ENCODE results near the genes FEN1 and FADS1.

GRCh38 chr11:61586733-61587299 lies 5.9 kb upstream of the SYT7 start:
- PRO-cap, 5 experiments: no peak in any of the 5 experiments
- RAMPAGE, long total RNA, 2 experiments: no peak in any of the 2 experiments
- RRBS: no CpG with 5 or more reads among the region's 9 CpGs

GRCh38 chr11:61614738-61615264 lies 33.9 kb upstream of the SYT7 start:
- PRO-cap, 5 experiments: no peak in any of the 5 experiments
- RAMPAGE, long total RNA, 2 experiments: no peak in any of the 2 experiments
- RRBS: no CpG with 5 or more reads among the region's 6 CpGs

GRCh38 chr11:61696508-61696976 lies 16.4 kb downstream of the DAGLA start:
- PRO-cap, 5 experiments: no peak in any of the 5 experiments
- RAMPAGE, long total RNA, 2 experiments: no peak in any of the 2 experiments
- RRBS: 52% methylated on average over 2 of the region's 10 CpGs

GRCh38 chr11:61749547-61750531 lies 2.6 kb upstream of the MYRF start:
- PRO-cap, 5 experiments: no peak in any of the 5 experiments
- RAMPAGE, long total RNA, 2 experiments: no peak in any of the 2 experiments
- RRBS: no CpG with 5 or more reads among the region's 30 CpGs

- PRO-cap, 5 experiments: no peak in any of the 5 experiments
- RAMPAGE, long total RNA, 2 experiments: no peak in any of the 2 experiments
- RRBS: 7% methylated on average over 11 of the region's 16 CpGs
Measured at GRCh38 chr11:61752868-61753237, 417 bp downstream of the MYRF start.

- PRO-cap, 5 experiments: no peak in any of the 5 experiments
- RAMPAGE, long total RNA, 2 experiments: no peak in any of the 2 experiments
- RRBS: no CpG with 5 or more reads among the region's 7 CpGs
Measured at GRCh38 chr11:61786353-61787150, 5.8 kb downstream of the TMEM258 start.

- PRO-cap, 5 experiments: peak in 5 of 5 experiments; most common plus-strand start chr11:61792884 (in 2); most common minus-strand start chr11:61792602 (in 4)
- RAMPAGE, long total RNA, 2 experiments: start-site peak on the plus strand in 1 of 2 experiments, at chr11:61792897-61792948 at its widest, 398 to 400 reads per replicate; start-site peak on the minus strand in 2 of 2 experiments, at chr11:61792574-61792616 at its widest, 2,106 to 3,449 reads per replicate
- RRBS: 1% methylated on average over 12 of the region's 67 CpGs
Measured at GRCh38 chr11:61792366-61793205, at the start of gene FEN1. Gene FEN1, plus strand, starts transcription at chr11:61792911.

GRCh38 chr11:61795621-61796634 lies 3.2 kb downstream of the FEN1 start:
- PRO-cap, 5 experiments: no peak in any of the 5 experiments
- RAMPAGE, long total RNA, 2 experiments: no peak in any of the 2 experiments
- RRBS: 85% methylated on average over 2 of the region's 28 CpGs

DNA sequence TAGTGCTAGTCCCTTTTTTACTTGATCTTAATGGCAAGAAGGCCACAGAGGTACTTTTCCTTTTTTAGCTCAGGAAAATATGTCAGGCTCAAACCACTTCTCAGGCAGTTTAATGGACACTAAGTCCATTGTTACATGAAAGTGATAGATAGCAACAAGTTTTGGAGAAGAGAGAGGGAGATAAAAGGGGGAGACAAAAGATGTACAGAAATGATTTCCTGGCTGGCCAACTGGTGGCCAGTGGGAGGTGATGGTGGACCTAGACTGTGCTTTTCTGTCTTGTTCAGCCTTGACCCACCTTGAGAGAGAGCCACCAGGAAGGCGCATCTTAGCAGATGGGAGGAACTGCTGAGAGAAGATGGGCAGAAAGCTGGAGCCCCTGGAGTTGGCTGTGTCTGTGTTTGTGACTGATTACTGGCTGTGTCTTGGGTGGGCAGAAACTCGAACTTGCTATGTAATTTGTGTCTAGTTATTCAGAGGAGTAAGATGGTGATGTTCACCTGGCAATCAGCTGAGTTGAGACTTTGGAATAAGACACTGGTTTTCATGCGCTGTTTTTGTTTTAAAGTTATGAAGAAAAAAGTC lies 4.0 kb downstream of the FEN1 start:
- PRO-cap, 5 experiments: no peak in any of the 5 experiments
- RAMPAGE, long total RNA, 2 experiments: no peak in any of the 2 experiments
- RRBS: no CpG with 5 or more reads among the region's 3 CpGs

DNA sequence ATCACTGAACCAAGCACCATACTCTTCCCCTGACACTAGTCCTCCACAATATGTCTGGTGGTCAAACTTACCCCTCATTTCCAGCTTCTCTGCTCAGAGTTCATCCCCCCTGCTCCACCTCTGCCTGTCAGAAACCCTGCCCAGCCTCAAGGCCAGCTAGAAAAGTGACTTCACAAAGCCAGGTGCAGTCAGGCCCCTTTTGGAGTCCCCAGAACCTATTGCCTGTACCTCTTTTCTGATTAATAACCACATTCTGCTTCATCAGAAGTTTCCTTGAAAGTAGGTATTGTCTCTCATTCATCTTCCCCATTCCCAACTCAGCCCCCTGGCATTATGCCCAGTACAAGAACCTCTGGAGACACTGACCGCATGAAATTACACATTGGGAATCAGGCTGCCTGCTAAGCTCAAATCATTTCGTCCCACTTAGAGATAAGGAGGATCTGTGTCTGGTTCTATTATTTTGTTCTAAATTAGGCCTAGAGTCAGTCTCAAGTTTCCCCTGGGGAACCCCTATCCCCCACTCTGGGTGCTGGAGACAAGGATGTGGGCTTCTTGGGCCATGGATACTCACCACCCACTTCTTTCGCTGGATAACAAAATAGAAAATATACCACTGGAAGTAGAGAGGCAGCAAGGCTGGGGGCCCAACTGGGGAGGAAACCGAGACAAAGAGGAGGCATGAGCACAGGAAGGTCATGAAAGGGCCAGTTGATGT lies 11.6 kb downstream of the FEN1 start:
- PRO-cap, 5 experiments: no peak in any of the 5 experiments
- RAMPAGE, long total RNA, 2 experiments: no peak in any of the 2 experiments
- RRBS: no CpG with 5 or more reads among the region's 4 CpGs

- PRO-cap, 5 experiments: peak in 5 of 5 experiments; most common plus-strand start chr11:61816985 (in 2); most common minus-strand start chr11:61816855 (in 4)
- RAMPAGE, long total RNA, 2 experiments: start-site peak on the minus strand in 1 of 2 experiments, at chr11:61816801-61816876 at its widest, 1,061 reads per replicate
- RRBS: 1% methylated on average over 38 of the region's 86 CpGs
Measured at GRCh38 chr11:61816640-61817683, at the start of gene FADS1. Gene FADS1, minus strand, starts transcription at chr11:61817003.

DNA sequence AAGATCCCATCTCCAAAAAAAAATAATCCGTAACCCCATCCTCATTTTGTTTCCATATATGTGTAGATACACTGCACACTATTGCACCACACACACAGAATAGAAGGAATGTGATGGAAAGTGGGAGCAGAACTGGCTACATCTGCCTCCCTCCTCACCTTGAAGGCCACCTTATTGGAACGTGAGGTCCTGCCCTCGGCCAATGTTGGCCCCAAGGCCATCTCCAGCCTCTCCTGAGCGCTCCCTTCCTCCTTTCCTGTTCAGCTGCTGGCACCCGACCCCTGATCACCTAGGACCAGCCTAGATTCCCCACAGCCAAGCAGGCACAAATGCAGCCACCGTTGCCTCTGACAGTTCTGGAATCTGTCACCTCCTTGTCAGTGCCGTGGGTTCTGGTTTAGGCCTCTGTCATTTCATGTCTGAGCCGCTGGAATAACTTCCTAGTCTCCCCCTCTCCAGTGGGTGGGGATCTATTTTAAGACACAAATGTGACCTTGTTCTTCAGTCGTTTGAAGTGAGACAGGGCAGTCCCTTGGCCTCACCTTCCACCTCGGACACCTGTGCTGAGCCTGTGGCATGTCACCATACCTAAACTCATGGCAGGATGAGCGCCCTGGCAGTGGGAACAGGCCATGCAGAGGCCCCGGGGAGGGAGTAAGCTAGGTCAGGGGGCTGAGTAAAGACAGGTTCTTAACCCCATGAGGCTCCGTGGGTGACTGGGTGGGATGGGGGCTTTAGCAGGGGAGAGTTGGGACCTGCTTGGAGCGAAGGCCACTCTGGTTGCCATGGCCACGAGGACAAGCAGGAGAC lies 29.7 kb downstream of the FADS3 start:
- PRO-cap, 5 experiments: no peak in any of the 5 experiments
- RAMPAGE, long total RNA, 2 experiments: no peak in any of the 2 experiments
- RRBS: no CpG with 5 or more reads among the region's 15 CpGs

DNA sequence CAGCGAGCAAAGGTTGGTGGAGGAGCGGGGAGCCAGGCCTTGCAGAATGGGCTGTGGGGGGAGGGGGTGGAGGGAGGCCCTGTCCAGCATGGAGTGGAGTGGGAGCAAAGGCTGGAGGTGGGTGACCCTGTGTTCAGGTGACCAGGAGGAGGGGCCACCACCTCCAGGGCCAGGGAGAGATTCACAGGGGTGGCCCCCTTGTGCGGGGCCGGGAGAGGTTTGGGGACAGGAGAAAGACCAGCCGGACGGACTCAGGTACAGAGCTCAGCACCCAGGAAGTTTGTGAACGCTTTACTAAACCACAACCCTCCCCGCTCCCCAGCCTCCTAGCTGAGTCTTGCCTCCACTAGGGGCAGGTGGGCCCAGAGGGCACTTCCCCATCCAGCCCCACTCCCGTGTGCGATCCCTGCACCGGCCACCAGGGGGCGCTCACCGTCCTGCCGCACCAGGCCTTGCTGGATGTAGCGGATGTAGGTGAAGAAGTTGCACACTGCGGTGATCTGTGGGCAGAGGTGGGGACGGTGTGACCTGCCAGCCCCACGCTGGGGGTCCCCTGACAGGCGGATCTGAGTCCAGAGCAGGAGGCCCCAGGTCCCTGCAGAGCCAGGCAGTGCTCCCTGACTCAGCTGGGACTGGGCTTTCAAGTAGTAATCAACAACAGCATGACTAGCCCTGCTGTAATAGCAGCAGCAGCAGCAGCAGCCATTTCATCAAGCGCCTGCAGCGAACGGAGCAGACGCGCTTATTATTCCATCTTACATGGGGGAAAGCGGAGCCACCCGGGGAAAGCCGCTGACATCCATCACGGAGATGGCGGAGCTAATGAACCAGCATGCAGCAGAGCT lies 7.8 kb upstream of the FADS3 start:
- PRO-cap, 5 experiments: no peak in any of the 5 experiments
- RAMPAGE, long total RNA, 2 experiments: no peak in any of the 2 experiments
- RRBS: 94% methylated on average over 4 of the region's 29 CpGs

- PRO-cap, 5 experiments: no peak in any of the 5 experiments
- RAMPAGE, long total RNA, 2 experiments: no peak in any of the 2 experiments
- RRBS: no CpG with 5 or more reads among the region's 3 CpGs
Measured at GRCh38 chr11:61910732-61911267, 6.6 kb downstream of the RAB3IL1 start.

- PRO-cap, 5 experiments: no peak in any of the 5 experiments
- RAMPAGE, long total RNA, 2 experiments: no peak in any of the 2 experiments
- RRBS: no CpG with 5 or more reads among the region's 6 CpGs
Measured at GRCh38 chr11:61958882-61959365, 8.5 kb downstream of the FTH1 start.

- PRO-cap, 5 experiments: peak in 2 of 5 experiments; most common plus-strand start chr11:61963345 (in 1); most common minus-strand start chr11:61963243 (in 1)
- RAMPAGE, long total RNA, 2 experiments: no peak in any of the 2 experiments
- RRBS: no CpG with 5 or more reads among the region's 4 CpGs
Measured at GRCh38 chr11:61963003-61963566, 4.3 kb downstream of the FTH1 start.

- PRO-cap, 5 experiments: peak in 3 of 5 experiments; most common plus-strand start chr11:61970325 (in 2); most common minus-strand start chr11:61970158 (in 1)
- RAMPAGE, long total RNA, 2 experiments: no peak in any of the 2 experiments
- RRBS: no CpG with 5 or more reads among the region's 2 CpGs
Measured at GRCh38 chr11:61969909-61970512, 2.6 kb upstream of the FTH1 start.

GRCh38 chr11:61975027-61975795 lies 7.8 kb upstream of the FTH1 start:
- PRO-cap, 5 experiments: peak in 5 of 5 experiments; most common plus-strand start chr11:61975454 (in 3); most common minus-strand start chr11:61975276 (in 3)
- RAMPAGE, long total RNA, 2 experiments: no peak in any of the 2 experiments
- RRBS: no CpG with 5 or more reads among the region's 17 CpGs

DNA sequence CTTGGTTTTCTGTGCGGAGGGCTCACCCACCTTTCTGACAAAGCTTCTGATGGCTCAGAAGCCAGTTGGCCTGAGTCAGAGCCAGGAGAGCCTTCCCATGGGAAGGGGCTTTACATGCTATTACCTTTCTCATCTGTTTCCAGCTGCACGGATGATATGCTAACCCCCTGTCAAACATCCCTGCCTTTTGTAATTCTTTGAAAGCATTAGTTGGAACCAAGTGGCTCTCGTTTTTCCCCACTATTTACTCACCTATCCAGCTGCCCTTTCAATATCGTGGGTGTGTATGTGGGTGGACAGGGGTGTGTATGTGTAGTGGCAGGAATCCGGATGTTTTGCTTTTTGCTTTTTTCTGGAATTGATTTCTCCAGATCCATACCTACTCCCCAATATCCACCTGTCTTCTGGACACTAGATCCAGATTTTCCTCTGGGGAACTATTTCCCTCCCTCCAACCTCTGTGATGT lies 9.9 kb upstream of the FTH1 start:
- PRO-cap, 5 experiments: peak in 3 of 5 experiments; most common minus-strand start position 246 of the sequence (in 3)
- RAMPAGE, long total RNA, 2 experiments: no peak in any of the 2 experiments
- RRBS: no CpG with 5 or more reads among the region's 5 CpGs

GRCh38 chr11:62005239-62005833 lies 37.9 kb upstream of the FTH1 start:
- PRO-cap, 5 experiments: no peak in any of the 5 experiments
- RAMPAGE, long total RNA, 2 experiments: no peak in any of the 2 experiments
- RRBS: no CpG with 5 or more reads among the region's 7 CpGs

Measured in liver (tissue), 9 donors.